Hepatocyte (in vitro differentiated cells and primary cell): Measurements from ENCODE around the gene OXCT2.

DNA sequence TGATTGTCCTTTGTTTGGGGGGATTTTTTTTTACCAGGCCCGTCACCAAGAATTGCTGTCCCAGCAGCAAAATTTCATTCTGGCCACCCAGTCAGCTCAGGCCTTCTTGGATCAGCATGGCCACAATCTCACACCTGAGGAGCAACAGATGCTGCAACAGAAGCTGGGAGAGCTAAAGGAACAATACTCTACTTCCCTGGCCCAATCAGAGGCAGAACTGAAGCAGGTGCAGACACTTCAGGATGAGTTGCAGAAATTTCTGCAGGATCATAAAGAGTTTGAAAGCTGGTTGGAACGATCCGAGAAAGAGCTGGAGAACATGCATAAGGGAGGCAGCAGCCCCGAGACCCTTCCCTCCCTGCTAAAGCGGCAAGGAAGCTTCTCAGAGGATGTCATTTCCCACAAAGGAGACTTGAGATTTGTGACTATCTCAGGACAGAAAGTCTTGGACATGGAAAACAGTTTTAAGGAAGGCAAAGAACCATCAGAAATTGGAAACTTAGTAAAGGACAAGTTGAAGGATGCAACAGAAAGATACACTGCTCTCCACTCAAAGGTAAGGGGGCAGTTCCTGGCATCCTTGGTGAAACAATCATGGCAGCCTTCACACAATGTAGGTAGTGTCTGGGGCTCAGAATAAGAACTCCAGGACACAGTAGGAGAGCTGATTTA, 134.0 kb upstream of the BMP8A start:
- RAMPAGE, long total RNA: no peak
- RRBS: no CpG with 5 or more reads among the region's 5 CpGs

DNA sequence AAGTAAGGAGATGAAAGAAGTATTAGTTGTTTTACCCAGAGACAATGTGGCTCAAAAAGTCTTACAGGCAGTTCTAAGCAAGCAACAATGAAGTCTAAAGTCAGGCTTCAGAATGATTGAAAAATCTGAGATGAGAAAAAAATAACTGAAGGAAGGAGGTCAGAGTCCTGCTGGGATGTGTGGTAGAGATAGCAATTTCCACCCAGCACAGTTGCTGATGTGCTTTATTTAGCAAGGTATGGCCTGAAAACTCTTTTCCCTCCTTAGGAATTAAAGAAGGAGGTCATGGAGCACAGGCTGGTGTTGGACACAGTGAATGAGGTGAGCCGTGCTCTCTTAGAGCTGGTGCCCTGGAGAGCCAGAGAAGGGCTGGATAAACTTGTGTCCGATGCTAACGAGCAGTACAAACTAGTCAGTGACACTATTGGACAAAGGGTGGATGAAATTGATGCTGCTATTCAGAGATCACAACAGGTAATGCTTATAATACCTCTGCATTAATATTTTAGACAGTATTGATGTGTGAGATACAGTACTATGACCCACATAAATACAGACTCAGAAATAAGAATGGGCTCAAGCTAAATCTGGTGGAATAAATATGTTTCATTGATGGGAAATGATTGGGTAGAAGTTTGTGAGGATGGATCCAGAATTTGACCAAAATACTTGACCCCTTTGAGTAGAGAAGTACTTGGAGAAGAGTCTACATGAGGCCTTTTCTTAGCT, 60.8 kb upstream of the BMP8A start:
- RAMPAGE, long total RNA: no peak
- RRBS: no CpG with 5 or more reads among the region's 3 CpGs

DNA sequence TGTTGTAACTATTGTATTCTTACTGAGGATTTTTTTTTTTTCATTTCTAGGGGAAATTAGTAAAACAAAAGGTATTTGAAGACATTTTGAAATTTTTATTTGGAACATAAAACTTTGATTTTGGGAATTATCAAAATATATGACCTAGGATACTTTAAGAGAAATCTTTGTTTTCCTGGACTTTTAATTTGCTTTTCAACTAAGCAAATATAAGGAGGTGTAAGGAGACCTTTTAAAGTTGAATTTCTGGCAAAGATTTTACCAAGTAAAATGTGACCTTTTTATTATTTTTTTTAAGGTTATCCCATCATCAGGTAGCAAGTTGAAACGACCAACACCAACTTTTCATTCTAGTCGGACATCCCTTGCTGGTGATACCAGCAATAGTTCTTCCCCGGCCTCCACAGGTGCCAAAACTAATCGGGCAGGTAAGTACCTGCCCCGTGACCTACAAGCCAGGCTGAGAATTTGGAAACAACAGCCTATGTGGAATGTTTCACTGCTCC, 7.1 kb upstream of the BMP8A start:
- RAMPAGE, long total RNA: no peak
- RRBS: no CpG with 5 or more reads among the region's 5 CpGs

GRCh38 chr1:39539230-39539542, 37.4 kb downstream of the PABPC4 start:
- RAMPAGE, long total RNA: no peak
- RRBS: no CpG with 5 or more reads among the region's 5 CpGs

DNA sequence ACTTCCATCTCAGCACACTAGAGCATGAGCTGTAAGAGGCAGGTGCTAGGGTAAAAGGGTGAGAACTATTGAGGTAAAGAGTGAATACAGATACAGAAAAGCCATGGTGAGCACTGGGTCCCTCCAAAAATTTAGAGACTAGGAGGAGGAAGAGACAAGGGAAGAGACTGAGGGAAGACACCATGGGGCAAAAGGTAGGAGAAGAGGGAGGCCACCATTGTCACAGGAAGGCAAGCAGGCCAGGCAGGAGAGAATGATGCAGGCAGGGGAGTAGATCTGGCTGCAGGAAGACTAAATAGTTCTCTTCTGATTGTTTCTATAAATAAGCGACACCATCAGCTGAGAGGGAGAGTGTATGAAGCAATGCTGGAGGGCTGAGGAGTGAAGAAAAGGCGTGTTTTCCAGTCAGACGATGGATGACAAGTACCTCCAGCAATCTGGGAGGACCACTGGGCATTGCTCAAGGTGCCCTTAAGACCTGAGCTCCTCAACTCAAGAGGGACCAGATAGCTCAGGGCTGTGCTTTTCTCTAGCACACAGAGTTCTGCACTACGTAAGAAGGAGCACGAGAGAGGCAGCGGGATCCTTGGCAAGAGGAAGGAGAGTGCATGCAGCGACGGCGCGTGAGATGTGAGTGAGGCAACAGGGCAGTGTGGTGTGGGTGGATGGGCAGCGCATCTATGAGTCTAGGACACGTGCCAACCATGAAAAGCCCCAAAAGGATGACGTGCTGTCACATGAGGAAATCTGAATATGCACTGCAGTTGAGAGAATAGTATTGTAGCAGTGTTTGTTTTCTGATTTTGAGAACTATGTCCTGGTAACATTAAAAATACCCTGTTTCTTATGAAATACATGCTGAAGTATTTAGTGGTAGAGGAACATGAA, 36.1 kb downstream of the PABPC4 start:
- RAMPAGE, long total RNA: no peak
- RRBS: no CpG with 5 or more reads among the region's 13 CpGs

GRCh38 chr1:39575349-39576173, 1.0 kb downstream of the PABPC4 start:
- RAMPAGE, long total RNA: no peak
- RRBS: 1% methylated on average over 19 of the region's 66 CpGs

DNA sequence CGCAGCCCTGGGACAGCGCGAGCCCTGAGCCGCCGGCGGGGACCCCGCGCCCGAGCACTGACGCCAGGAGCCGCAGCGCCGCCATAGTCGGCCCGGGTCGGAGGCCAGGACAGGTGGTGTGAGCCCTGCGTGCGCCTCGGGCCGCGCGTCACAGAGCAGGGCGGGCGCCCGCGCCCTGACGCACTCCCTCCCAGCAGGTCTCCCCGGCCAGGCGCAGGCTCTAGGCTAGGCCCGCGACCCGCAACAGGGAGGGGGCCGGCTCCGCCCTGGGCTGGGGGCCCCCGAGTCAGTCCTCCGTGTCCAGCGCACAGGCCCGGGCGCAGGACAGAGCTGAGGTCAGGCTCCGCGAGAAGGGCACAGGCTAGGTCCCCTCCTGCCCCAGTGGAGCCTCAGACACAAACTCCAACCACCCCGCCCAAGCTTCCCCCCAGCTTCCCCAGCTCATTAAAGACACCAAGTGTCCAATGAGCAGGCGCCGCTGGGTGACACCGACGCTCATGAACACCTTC, at the start of gene OXCT2:
Gene OXCT2, minus strand, starts transcription at position 178 of the 509 bp plus-strand sequence.
- RAMPAGE, long total RNA: no peak
- RRBS: 3% methylated on average over 3 of the region's 46 CpGs

DNA sequence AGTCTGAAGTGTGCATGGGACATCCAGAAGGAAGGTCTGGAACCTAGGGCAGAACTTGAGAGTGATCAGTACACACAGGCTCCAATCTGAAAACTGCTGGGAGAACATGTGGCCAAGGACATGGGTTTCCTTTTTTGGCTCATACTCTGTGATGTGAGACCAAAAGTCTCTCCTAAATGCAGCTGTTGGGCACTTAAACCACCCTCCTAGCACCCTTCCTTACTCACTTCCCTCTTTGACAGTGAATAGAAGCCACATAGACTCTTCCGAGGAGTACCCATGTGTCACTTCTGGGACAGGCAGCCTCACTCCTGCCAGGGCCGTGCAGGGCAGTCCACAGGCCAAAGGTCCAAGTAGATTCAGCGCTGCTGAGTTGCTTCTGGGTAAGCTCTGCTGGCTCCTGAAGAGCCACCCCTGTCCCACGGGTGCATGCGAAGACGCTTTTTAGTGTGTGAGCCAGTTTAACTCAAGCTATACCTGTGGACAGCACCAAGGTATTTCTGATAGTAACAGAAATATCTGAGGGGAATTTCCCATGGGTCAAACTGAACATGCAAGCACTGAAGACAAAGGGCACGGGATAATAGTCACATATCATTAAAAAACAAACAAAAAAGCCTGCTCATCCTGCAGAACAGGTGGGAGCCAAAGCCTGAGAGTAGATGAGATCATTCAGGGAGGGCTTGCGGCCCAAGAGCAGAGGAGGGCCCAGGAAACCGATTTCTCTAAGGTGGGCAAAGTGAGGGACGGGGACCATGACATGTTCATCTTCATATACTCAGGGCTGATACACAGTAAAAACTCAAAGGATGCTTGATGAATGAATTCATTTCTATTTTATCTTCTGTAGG, 36.9 kb upstream of the BMP8B start:
- RAMPAGE, long total RNA: no peak
- RRBS: no CpG with 5 or more reads among the region's 10 CpGs

- RAMPAGE, long total RNA: no peak
- RRBS: no CpG with 5 or more reads among the region's 8 CpGs
Observed at GRCh38 chr1:39845290-39846250, 37.7 kb downstream of the TRIT1 start.

GRCh38 chr1:39893152-39893678, 8.5 kb downstream of the MYCL start:
- RAMPAGE, long total RNA: no peak
- RRBS: no CpG with 5 or more reads among the region's 2 CpGs

DNA sequence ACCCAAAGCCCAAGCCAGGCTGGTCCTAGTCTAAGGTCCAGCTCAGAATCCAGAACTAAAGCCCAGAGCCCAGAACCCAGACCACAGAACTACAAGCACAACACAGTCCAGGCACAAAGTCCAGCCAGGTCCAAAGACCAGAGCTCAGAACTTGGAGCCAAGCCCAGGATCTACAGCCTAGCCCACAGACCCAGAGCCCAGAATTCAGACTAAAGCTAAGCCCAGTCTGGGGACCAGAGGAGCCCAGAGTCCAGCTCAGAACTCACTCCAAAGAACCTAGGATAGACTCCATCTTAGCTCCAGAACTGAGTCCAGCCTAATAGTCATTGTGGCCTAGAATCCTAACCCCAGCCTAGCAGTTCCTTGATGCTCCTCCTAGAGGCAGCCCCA, 17.8 kb upstream of the MFSD2A start:
- RAMPAGE, long total RNA: no peak

DNA sequence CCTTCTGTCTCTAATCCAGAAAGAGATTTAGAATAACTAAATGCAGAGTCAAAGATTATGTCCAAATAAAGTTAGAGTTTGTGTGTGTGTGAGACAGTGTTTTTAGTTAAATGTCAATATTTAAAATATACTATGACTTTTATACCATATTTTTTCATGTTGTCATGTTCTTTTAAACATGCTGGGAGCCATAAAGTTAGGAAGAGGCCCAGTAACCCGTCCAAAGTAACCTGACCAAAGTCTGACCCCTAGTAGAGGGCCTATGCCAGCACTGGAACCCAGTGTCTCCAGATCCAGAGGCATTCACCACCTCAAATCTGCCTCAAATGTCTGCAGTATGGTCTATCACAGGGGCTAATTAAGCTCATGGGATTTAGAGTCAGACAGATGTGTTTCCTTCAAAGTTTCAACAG, 1.6 kb upstream of the CAP1 start:
- RAMPAGE, long total RNA: no peak
- RRBS: no CpG with 5 or more reads among the region's 1 CpG

DNA sequence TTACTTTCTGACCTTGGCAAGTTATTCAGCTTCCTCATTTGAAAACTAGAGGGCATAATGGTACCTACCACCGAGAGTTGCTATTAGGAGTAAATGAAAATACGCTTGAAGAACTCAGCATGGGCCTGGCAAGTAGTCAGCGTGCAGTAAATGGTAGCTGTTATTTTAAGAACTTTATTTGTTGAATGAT, 1.2 kb upstream of the CAP1 start:
- RAMPAGE, long total RNA: no peak
- RRBS: no CpG with 5 or more reads among the region's 3 CpGs

DNA sequence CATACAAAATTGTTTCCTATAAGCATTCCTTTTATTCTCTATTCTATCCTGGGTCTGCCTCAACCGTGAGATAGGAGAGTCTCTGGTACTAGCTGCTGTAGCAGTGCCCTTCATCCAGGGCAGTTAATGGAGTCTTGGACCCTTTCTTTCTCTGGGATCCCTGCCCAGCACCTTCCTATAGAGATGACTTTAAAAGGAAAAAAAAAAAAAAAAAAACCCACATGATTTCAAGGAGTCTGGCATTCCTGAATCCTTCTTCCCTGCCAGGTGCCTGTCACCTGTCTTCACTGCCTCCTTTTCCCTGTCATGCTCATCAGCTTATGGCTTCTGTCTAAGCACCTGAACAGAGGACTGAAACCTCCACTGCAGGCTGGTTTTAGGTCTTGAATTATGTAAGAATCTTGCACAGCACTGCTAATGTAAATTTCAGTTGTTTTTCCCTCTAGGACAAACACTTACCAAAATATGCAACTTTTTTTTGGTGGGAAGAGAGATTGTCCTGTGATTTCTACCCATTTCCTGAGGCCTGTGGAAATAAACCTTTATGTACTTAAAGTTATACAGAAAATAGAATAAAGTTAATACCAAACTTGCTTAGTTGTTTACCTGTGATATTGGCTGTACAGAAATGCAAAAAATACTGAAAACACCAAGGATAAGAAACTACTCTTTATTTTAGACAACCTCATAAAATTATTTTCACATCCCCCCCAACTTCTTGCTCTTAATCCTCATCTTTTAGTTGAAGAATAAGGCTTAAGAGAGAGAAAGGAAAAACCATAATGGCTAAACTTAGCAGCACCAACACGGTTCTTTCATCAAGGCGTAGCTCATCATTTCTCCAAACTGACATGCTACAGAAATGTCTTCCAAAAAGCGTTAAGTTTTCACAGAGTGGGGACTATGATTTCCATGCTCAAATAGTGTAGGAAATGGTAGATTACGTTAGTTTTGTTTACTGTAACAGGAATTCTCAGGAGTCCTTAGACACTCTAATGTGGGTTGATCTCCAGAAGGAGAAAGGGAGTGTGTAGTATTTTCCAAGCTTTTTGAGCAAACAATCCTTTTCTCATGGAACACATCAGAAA, 24.7 kb downstream of the PPT1 start:
- RAMPAGE, long total RNA: no peak
- RRBS: no CpG with 5 or more reads among the region's 5 CpGs

GRCh38 chr1:40114362-40114867, 17.4 kb upstream of the PPT1 start:
- RAMPAGE, long total RNA: no peak
- RRBS: no CpG with 5 or more reads among the region's 5 CpGs

GRCh38 chr1:40143845-40144247, 17.3 kb upstream of the RLF start:
- RAMPAGE, long total RNA: no peak
- RRBS: no CpG with 5 or more reads among the region's 5 CpGs

DNA sequence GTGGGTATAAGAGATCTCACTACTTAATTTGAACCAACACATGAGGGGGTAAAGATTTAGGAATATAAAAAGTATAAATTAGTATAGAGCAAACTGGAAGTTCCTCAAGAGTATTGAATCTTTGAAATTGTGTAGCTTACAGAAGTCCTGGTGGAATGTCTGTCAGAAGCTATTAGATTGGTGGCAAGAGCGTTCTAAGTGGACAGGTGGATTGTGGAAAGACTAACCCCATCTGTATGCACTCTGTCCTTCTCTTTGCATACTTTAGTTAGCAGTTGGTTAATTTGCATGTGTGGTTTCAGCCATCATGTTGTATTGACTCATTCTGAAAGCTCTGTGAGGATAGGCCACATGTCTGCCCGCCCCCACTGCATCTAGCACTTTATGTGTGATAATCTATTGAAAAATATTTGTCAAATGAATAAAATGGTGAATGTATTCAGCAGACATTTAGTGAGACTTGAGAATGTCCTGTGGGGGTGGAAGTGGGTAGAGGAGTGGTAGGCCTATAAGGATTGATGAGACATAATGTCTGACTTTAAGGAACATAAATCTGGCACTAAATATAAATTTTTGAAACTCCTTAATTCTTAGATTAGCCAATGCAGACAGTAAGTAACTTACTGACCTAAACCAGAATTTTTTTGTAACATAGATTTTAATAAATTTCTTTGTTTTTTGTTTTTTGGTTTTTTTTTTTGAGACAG, 25.3 kb downstream of the RLF start:
- RAMPAGE, long total RNA: no peak
- RRBS: no CpG with 5 or more reads among the region's 2 CpGs

DNA sequence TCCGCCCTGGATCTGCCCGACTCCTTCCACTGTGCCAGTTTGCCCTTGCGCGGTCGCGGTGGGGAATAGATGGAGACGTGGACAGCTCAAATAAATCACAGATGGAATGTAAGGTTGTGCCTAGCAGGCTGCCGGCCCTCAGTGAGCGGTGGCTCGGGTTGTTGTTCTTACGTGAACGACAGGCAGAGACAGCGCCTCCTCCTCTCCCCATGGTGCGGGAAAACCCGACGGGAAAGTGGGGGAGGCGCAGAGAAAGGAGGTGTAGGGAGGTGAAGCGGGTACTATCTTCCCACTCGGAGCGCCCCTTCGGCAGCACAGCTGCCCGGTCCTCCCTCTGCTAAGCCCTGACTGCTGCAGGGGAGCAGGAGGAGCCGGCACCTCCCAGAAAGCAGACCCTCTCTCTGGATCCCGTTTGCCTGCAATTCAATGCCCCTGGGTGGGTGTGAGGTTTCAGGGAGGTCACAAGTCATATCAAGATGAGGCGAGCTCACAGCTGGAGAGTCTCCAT, 1.1 kb downstream of the COL9A2 start:
- RAMPAGE, long total RNA: no peak
- RRBS: 18% methylated on average over 2 of the region's 25 CpGs

DNA sequence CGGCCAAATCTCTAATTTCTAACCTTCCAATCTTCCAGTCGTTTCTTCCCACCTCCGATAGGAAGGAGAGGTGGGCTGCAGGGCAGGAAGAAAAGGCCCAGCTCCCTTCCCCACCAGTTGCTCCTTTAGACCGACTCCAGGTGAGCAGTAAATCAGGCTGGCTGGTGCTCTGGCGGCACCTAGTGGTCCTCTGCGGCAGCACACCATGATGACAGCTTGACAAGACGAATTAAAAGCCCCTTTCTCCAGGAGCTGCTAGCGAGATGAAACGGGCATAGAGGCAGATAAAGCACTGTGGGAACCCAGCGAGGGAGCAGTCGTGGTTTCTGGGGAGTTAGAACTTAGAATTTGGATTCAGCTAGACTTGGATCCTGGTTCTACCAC, 21.6 kb upstream of the COL9A2 start:
- RAMPAGE, long total RNA: no peak
- RRBS: no CpG with 5 or more reads among the region's 11 CpGs

- RAMPAGE, long total RNA: no peak
- RRBS: no CpG with 5 or more reads among the region's 4 CpGs
Observed at GRCh38 chr1:40406423-40407036, 33.0 kb downstream of the SMAP2 start.